NCI-H460 (cell line): ENCODE data around the genes ABHD16A, LY6G6C and ATF6B.

RAMPAGE:
- cytosol, long total RNA = no peak
- long total RNA = no peak
- nucleus, long total RNA = no peak
These were observed 2.0 kb downstream of the PRRC2A start for GRCh38 chr6:31622273-31623230.

DNA sequence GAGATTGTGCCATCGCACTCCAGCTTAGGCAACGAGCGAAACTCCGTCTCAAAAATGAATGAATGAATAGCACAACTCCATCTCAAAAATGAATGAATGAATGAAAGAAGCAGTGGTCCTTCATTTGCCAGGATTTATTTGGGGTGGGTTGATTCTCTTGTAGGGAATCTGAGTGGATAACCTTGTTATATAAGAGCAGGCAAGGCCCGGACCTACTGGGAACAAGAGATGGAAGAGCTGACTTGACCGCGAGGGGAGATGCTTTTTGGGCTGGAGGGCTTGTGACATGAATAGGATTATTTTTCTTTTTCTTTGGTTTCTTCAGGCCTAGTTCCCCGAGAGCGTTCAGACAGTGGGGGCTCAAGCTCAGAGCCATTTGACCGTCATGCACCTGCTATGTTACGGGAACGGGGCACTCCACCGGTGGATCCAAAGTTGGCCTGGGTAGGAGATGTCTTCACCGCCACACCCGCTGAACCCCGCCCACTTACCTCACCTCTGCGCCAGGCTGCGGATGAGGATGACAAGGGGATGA, 9.8 kb downstream of the PRRC2A start:
RAMPAGE:
- cytosol, long total RNA = no peak
- long total RNA = no peak
- nucleus, long total RNA = no peak

RAMPAGE:
- cytosol, long total RNA = no peak
- long total RNA = no peak
- nucleus, long total RNA = no peak
These were observed 14.2 kb downstream of the PRRC2A start for GRCh38 chr6:31634532-31635363.

GRCh38 chr6:31653240-31653782, 850 bp upstream of the BAG6 start:
RAMPAGE:
- cytosol, long total RNA = no peak
- long total RNA = no peak
- nucleus, long total RNA = no peak

RAMPAGE:
- cytosol, long total RNA = start-site peak on the minus strand at chr6:31665792-31666036, 129 and 56 reads in 2 replicates
- long total RNA = start-site peak on the minus strand at chr6:31665849-31666042, 57 and 75 reads in 2 replicates
- nucleus, long total RNA = no peak
These were observed 522 bp upstream of the GPANK1 start for GRCh38 chr6:31665044-31665993.

DNA sequence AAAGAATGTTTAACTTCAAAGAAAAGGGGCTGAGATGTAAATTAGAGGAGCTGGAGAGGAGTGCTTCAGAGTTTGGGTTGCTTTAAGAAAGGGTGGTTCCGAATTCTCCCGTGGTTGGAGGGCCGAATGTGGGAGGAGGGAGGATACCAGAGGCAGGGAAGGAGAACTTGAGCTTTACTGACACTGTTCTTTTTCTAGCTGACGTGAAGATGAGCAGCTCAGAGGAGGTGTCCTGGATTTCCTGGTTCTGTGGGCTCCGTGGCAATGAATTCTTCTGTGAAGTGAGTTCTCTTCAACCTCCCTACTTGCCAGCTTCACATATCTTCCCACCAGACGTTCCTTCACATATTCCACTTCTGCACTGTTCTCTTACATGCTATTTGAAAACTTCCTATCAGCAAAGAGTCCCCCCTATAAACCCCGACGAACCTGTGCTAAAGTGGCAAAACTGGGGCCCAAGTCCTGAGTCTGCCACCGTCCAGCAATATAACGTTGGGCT, 792 bp downstream of the CSNK2B start:
RAMPAGE:
- cytosol, long total RNA = no peak
- long total RNA = no peak
- nucleus, long total RNA = no peak

DNA sequence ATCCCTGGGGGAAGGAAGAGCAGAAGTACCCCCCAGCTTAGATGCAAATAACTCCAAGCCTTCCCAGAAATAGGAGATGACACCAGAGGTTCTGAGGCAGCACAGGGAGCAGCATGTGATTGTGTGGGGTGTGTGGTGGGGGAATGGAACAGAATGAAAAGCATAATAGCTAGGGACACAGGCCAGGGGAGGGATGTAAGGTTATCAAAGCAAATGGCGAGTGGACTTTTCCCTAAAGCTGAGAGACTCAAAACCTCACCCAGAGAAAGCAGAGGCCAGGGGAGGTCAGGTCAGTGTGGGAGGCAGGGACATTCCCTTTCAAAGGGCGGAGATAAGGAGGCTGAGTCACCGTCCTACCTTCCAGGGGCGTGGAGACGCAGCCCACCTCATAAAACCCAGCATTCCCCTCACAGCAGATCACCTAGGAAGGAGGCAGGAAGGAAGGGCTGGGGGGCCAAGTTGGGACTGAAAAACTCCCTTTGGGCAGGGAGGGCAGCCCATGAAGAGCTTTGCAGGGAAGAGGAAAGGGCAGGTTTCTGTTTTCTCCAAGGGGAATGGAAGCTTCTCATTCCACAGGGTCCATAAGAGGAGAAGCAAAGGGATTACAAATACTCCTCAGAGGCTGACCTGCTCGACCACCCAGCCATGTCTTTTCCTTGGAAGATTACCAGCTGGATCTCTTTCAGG, 9.5 kb upstream of the LY6G5C start:
RAMPAGE:
- cytosol, long total RNA = no peak
- long total RNA = no peak
- nucleus, long total RNA = no peak

DNA sequence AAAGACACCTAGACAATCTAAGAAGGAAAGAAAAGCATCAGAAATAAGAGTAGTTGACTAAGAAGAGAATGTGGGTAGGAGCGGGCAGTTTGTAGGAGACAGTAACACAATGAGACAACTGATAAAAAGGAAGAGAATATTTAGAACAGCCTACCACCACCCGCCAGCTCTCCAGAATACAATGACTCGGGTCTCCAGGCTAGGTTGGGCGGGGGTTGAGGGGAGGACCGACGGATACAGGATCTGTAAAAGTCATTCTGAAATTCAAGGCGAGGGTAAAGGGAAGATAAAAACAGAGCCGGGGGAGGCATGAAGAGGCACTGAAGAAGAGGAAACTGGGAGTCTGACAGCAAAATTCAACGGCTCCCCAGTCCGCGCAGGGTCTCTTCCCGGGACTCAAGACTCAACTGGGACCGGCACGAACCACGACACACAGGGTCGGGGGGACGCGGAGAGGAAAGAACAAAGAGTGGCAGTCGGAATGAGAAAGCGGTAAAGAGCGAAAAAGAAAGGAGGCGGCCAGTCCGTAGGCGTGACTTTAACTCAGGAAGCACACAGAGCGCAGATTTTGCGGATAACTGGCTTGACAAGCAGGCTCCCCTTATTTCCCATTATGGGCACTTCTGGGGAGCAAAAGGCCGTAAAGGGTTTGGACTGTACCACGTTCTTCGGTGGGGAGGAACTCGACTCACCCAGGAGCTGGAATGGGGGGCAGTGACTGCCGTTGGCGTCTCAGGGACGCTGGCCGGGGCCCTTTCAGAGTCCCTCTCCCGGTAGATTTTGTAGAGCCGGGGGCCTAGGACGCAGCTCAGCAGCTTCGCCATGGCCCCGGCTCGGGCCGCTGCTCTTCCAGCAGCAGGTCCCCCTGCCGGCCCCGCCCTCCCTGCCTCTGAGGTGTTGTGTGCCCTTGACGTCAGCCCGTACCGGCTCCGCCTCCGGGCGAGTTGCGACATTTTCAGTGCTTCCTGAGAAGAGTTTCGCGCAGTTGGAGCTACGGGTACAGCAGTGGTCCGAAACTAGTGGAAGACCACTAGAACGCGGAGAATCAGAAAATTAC, at the start of gene ABHD16A:
Gene ABHD16A, minus strand, starts transcription at position 867 of the 1,057 bp plus-strand sequence.
RAMPAGE:
- cytosol, long total RNA = start-site peak on the minus strand centred at position 866 of the sequence, 67 bp wide, 133 and 218 reads in 2 replicates
- long total RNA = start-site peak on the minus strand centred at position 861 of the sequence, 62 bp wide, 234 and 483 reads in 2 replicates
- nucleus, long total RNA = no peak

DNA sequence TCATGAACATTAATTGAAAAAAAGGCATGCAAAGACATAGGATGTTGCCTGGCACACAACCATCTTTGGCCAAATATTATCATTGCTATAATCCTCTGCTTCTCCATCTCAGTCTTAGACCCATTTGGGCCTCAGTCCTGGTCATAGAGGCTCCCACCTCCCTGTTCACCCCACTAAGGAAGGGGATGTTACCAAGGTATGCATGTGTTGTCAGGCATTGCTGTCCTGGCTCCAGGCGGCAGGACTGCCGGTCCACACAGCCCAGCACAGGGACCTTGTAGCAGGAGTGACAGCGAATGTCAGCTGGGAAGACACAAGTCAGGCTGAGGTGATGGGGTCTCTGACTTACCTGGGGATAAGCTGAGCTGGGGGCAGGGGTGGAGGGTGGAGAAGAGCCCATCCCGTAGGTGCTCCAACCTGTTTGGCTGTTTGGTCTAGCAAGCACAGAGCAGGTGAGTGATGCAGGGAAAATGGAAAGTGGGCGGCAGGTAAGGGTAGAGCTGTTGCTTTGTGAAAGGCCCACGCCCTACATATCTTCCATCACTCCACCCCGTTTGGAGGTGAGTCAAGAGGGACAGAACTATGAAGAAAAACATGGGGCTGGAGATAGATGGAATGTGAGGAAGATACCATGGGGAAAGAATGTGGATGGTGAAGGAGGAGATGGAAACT, 1.5 kb downstream of the LY6G6C start:
RAMPAGE:
- cytosol, long total RNA = no peak
- long total RNA = no peak
- nucleus, long total RNA = no peak

RAMPAGE:
- cytosol, long total RNA = no peak
- long total RNA = no peak
- nucleus, long total RNA = no peak
These were observed at the start of gene LY6G6C for GRCh38 chr6:31721598-31722009. LY6G6C (minus strand) TSS chr6:31721746.

DNA sequence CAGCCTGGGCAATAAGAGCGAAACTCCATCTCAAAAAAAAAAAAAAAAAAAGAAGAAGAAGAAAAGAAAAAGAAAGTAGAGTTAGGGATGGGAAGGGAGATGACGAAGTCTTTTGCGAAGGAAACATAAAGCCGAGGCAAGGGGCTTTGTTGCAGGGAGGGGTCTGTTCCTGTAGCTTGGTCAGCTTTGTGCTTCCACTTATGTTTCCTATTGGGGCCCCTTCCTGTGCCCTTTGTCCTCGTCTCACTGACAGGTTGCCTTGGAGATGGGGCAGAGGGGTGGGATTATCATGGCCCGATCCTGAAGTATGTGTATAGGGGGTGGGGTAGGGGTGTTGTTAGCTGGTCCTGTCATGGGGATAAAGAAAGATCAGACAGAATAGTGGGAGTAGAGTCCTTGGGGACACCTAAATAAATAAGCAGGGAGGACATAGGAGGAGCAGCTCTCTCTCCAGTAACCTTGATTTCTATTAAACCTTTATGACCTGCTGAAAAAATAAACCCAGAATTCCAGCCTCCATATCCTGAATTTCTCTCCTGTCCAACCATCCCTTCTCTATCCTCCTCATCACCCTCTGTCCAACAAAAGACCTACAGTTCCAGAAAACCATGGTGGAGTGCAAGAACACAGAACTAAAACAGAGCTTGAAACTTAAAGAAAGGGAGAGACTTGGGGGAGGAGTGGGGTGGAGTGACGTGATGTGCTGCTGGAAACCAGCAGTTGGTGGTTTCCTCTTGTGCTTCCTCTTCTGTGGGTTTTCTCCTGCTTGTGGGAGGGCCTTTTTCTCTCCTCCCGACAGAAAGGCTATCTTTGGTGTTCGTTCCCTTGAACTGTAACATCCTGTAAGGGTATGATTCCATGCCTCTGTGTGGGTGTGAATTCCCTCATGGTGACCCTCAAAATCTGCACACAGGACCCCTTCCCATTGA, 1.3 kb upstream of the CLIC1 start:
RAMPAGE:
- cytosol, long total RNA = no peak
- long total RNA = no peak
- nucleus, long total RNA = no peak

RAMPAGE:
- cytosol, long total RNA = no peak
- long total RNA = no peak
- nucleus, long total RNA = no peak
These were observed 2.9 kb downstream of the VARS1 start for GRCh38 chr6:31792562-31793140.

DNA sequence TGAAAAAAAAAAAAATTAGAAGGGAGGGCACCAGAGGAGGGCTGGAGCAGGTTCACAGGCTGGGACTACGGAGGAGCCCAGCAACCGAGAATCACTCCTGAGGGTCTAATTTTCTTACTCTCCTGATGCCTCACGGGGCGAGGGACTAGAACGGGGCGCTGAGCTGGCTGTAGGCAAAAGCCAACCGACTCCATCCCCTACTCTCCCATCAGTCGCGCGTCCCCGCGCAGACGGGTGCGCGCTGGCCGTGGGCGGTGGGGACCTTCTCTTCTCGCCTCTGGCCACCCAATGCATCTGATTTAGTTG, 6.0 kb upstream of the HSPA1B start:
RAMPAGE:
- cytosol, long total RNA = no peak
- long total RNA = no peak
- nucleus, long total RNA = no peak

RAMPAGE:
- cytosol, long total RNA = no peak
- long total RNA = no peak
- nucleus, long total RNA = no peak
These were observed 2.0 kb upstream of the NEU1 start for GRCh38 chr6:31864470-31865203.

GRCh38 chr6:31875099-31875575, 3.7 kb downstream of the SLC44A4 start:
RAMPAGE:
- cytosol, long total RNA = no peak
- long total RNA = no peak
- nucleus, long total RNA = no peak

DNA sequence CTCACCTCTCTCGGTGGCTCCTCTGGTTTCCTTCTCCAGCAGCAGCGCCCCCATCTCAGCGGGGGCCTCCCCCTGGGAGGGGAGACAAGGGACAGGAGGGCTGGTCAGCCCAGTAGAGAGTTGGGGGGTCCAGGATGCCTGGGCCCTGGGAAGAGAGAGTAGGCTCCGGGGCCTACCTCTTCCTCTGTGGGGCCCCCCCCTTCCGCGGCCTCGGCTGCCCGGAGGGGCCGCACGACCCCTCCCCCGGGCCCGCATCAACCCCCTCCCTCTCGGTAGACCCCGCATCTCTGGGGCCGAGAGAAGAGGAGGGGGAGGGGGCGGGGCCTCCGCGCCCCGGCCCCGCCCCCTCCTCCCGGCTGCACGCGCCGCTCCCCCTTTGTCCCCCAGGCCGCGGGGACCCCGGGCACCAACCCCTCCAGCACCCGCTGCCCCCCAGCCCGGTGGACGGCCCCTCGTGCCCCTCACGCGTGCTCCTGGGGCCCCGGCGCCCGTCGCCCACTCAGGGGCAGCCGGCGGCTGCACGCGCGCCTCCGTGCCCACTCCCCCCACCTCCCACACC, 501 bp downstream of the EHMT2 start:
RAMPAGE:
- cytosol, long total RNA = no peak
- long total RNA = no peak
- nucleus, long total RNA = no peak

DNA sequence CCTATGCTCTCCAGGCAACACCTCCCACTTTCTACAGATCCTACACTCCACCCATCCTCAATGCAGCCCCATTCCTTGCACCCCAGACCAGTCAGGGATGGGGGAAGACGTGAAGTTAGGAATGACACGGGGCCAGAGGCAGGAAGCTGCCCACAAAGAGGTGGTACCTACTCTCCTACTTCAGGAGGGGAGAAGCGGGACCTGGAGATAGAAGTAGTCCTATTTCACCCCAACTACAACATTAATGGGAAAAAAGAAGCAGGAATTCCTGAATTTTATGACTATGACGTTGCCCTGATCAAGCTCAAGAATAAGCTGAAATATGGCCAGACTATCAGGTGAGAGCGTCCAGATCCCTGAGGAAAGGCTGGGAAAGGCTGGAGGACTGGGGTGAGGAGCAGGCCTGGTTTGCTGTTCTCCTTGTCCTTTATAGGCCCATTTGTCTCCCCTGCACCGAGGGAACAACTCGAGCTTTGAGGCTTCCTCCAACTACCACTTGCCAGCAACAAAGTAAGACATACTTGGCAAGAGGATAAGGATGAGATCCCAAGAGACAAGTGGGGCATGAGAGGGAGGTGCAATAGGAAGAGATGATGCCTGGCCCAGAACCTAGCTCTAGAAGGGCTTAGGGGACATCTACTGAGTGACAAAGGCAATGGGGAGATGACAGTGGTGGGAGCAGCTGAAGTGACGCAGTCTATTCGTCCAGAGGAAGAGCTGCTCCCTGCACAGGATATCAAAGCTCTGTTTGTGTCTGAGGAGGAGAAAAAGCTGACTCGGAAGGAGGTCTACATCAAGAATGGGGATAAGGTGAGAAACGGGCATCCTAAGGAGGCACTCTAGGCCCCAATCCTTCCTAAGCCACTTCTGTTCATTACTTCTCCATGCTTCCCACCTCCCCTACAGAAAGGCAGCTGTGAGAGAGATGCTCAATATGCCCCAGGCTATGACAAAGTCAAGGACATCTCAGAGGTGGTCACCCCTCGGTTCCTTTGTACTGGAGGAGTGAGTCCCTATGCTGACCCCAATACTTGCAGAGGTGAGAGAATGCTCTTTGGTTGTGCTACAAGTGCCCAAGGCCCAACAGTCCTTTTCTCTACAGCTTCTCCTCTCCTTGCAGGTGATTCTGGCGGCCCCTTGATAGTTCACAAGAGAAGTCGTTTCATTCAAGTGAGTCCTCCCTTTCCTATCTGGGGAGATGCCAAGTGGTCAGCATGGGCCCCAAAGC, 5.0 kb downstream of the CFB start:
RAMPAGE:
- cytosol, long total RNA = no peak
- long total RNA = no peak
- nucleus, long total RNA = no peak

DNA sequence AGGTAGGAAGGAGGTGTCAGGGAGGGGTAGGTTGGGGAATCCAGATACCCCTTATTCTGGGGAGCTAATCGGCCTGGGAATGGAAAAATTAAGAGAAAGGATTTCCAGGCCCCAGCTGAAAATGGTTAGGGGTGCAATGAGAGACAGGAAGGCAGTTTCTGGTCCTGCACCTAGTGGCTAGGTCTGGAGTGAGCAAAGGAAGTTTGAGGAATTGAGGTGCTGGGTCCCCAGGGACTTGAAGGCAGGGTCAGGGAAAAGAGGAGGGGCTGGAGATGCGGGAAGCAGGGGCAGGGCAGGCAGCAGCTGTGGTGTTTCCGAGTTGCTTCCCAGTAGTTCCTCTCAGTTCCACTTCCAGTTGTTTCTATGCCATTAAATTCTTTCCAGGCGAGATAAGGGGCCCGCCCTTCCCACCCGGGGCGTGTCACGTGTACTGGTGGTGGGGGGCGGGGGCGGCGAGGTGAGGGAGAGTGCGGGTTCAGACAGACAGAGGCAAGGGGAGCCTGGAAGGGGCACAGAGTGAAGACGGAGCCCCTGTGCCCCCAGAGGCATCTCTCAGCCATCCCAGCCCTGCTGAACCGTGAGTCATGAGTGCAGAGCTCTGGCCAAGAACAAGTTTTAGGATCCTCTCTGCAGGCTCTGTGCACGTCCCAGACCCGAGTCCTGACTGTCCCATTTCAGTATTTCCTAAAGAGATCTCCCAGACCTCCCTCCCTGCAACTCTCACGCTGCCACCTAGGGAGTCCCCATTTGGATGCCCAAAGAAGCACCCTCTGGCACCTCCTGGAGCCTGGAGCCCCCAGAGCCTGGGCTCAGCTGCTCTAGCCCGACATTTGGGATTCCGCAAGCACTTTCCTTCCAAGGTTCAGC, 988 bp downstream of the TNXB start:
RAMPAGE:
- cytosol, long total RNA = no peak
- long total RNA = no peak
- nucleus, long total RNA = no peak

DNA sequence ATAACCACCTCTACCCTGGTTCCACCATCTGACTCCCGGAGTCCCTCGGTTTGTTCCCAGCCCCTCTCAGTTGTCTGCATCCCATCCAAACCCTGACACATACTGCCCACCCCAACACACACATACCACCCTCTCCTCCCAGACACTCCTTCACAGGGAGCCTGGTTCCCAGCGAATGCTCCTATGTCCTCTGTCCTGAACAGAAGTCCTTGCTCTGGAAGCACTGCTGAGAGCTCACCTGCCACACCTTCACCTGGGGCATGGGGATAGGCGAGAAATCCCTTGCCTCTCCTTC, 333 bp downstream of the TNXB start:
RAMPAGE:
- cytosol, long total RNA = no peak
- long total RNA = no peak
- nucleus, long total RNA = no peak

DNA sequence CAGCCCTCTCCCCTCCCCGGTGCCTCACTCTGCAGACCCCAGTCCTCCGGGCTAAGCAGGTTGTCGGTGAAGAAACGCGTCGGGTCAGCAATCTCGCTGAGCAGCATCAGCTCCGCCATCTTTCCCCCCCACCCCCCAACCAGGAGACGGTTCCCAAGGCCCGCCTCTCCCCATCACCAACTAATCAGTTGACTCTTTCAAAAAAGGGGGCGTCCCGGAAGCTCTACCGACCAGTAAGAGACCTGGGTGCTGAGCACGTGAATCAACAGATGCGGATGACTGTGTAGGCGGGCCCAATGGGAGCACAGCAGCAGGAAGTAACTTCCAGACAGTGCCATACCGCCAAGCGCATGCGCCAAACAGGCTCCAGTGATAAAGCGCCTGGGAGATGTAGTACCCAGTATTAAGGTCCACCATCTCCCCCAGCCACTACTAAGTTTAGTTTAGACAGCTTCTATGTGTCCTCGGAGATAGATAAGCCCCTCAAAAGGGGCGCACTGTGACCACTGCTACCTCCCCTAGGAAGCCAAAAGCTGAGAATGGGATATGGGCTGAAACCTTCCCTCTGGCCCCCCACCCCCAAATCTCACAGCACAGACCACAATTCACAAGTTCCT, at the start of gene ATF6B:
Gene ATF6B, minus strand, starts transcription at position 158 of the 617 bp plus-strand sequence.
RAMPAGE:
- cytosol, long total RNA = start-site peak on the minus strand centred at position 134 of the sequence, 16 bp wide, 61 and 33 reads in 2 replicates
- long total RNA = start-site peak on the minus strand centred at position 132 of the sequence, 60 bp wide, 60 and 62 reads in 2 replicates
- nucleus, long total RNA = start-site peak on the minus strand centred at position 138 of the sequence, 22 bp wide, 76 and 144 reads in 2 replicates